Breast (tissue), 4 donors: ENCODE data around the gene LMO4.

DNA sequence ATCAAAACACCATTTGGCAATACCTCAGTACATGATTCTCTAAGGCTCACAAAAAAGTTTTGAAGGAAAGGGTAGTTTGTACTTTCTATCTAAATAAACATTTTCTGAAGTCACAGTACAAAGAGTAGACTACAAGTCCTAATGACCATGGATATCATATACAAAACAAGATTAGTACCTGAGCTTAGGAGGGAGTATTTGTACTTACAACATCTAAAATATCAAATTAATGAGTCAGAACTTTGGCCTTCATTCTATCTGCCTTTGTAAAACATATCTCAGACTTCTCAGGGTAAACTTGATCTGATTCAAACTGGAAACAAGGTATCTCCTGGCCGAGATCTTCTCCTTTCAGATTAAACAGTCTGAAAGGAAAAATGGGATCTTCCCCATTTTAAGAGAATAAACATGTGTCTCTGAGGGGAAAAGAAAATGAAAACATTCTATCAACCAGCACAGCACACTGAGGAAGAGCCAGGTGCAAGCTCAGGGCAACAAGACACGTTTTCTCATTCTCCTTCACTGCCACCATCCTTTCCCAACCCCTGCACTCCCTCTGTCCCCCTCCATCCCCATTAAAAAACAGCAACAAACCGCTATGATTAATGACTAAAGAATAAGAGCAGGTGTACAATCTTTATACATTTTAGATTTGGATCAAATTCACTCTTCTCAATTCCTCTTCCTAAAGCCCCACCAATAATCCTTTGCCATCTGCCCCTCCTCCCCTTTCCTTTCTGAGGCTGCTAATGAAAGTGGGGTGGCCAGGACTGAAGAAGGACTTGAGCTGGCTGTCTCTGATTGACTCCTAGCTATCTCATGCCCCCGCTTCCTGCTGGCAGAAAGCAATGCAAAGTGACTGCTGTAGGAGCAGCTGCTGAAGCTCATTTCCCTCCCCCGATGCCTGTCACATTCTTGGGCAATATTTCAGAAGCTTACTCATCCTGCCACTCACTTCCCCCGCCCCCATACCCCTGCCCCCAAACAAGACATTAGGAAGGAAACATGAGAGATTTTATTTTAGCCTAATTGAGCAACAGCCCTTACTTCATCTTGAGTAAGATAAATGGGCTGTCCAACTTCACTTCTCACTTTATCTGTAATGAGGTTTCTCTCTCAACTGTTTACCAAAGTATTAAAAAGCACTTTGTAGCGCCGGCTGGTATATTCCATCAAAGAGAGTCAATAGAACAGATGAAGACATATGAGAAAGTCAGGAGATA, 69.6 kb downstream of the SH3GLB1 start:
- PRO-cap, 3 experiments = no peak in any of the 3 experiments
- RRBS = no CpG with 5 or more reads among the region's 8 CpGs

DNA sequence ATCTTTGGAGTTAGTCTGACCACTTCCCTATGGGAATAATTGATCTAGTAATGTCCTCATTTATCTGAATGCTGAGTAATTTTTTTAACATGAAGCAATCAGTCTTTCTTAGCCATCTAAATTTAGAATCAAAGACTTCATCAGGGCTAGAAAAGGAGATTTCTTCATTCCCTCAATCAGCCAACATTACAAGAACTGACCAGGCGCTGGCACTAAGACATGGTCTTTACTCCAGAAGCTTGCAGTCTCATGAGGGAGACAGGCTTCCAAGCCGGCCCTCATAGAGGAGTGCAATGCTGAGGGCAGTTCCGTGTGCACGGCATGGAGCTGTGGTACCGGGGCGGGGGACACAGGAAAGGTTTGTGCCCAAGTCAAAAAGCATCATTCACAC, 84.5 kb downstream of the SH3GLB1 start:
- PRO-cap, 3 experiments = no peak in any of the 3 experiments
- RRBS = 11% methylated on average over 4 of the region's 6 CpGs

DNA sequence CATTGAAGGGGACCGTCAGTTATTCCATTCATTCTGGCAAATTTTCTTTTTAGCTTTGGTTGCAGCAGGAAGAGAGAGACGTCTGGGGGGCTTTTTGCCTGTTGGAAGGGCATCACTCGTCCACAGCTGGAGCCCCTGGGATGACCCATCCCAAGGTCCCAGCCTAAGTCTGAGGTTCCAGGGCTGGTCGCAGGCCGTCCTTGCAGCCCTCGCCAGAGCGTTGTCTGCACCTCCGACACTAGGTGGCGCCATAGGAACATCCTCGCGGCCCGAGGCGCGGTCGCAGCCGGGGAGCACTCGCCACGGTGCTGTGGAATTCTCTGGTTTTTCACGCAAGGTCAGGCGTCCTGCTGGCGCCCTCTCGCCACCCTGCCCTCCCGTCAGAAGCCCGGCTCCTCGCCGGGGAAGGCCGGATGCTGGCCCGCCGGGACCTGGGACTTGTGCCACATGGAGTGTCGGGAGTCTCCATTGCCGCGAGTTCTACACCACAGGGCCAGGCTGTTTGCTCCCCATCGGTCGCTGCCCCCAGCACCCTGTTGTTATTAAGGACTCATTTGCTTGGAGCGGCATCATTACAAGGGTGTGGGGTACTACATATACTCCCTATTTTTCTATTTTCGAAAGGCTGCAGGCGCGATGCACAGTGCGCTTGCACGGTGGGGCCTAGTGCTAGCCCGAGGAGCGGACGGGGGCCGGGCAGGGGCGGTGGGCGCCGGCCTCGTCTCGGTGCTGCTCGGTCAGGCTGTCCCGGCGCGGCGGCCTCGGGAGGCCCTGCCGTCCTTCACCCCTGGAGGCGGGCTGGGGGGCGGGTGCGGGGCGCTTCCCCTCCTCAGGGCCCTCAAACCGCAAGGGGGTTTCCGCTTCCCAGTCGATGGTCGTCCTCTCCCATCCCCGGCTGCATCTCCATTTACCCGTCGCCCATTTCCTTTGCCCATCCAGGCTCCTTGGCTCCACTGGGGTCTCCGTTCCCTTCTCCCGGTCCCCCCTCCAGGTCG, 196.7 kb upstream of the LMO4 start:
- PRO-cap, 3 experiments = peak in 2 of 3 experiments; most common plus-strand start position 272 of the sequence (in 1)
- RRBS = 12% methylated on average over 16 of the region's 70 CpGs

GRCh38 chr1:87200727-87201437, 127.8 kb upstream of the LMO4 start:
- PRO-cap, 3 experiments = no peak in any of the 3 experiments
- RRBS = no CpG with 5 or more reads among the region's 9 CpGs

DNA sequence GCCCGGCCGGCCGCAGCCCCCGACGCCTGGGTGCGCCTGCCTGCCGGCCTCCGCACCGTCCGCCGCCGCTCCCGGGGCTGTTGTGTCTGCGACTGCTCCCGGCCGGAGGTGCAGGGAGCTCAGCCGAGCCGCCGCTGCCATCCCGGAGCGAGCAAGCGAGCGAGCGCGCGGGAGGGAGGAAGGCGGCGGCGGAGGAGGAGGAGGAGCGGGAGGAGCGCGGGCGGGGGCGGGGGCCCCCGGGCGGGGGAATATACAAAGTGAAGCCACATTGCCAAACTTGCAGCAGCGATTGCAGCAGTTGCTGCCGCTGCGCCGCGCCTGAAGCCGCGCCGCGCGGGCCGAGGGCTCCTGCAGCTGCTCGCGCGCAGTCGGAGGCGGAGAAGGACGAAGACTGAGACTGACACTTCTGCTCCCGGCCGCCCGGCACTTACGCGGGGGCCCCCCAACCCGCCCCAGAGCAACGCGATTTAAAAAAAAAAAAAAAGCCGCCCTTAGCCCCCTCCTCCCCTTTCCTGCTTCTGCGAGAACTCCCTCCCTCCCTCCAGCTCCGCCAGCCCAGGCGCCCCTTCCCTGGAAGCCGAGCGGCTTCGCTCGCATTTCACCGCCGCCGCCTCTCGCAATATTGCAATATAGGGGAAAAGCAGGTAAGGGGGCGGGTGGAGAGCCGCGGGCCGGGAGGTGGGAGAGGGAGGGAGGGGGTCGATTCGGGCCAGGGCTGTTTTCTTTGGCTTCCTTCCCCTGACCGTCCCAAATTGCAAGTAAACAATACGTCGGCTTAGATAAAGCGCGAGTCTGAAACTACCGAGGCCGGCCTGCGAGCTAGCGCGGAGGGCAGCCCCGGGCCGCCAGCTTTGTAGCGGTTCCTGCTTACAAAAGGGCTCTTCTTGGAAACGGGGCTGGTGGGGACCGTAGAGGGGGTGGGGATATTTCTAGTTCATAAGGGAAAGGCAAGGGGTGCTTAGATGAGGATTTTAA, at the start of gene LMO4:
Gene LMO4 (plus strand): TSS at position 280 of the 975 bp plus-strand sequence.
- PRO-cap, 3 experiments = peak in 3 of 3 experiments; most common plus-strand start position 282 of the sequence (in 2); most common minus-strand start position 154 of the sequence (in 1)
- RRBS = under 1% methylated on average over 22 of the region's 94 CpGs

DNA sequence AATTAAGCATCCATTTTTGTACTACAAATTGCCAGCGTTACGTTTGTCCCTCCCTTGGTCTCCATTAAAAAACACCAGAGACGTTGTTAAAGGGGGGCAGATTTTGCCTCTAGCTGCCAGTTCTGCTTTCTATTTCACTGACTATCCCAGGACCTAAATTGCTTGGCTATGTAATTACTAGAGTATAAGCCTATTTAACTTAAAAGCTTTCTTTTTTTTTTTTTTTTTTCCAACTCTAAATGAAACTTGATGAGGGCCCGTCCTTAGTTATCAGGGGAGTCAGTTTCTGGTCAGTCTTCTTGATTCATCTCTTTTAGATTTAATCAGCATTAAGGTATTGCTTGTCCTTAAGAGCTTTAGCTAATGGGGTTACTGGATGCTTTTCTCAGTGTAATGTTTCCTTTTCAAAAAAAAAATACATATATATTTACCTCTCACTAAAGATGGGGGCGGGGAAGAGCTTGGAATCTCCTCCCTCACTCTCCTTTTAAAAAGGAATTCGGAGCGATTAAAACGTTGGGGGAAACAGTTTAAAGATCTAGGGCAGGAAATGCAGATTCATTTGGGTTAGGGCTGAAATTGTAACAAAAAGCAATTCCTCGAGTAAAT, 1.2 kb downstream of the LMO4 start:
- PRO-cap, 3 experiments = no peak in any of the 3 experiments
- RRBS = no CpG with 5 or more reads among the region's 9 CpGs

DNA sequence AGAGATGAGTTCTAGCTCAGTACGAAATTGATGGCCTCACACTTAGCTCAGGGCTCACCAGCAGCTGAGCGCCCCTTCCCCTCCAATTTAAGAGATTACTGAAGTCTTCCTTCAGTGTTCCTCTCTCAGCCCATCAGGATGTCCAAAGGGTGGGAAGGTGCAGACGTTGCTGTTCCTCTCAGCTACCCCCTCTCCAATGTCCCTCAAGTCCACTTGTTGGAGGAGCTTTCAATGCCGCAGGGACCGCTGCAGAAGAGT, 5.5 kb downstream of the LMO4 start:
- PRO-cap, 3 experiments = no peak in any of the 3 experiments
- RRBS = no CpG with 5 or more reads among the region's 5 CpGs

- PRO-cap, 3 experiments = no peak in any of the 3 experiments
- RRBS = no CpG with 5 or more reads among the region's 2 CpGs
Observed at GRCh38 chr1:88311901-88312481, 372.1 kb upstream of the PKN2 start.

DNA sequence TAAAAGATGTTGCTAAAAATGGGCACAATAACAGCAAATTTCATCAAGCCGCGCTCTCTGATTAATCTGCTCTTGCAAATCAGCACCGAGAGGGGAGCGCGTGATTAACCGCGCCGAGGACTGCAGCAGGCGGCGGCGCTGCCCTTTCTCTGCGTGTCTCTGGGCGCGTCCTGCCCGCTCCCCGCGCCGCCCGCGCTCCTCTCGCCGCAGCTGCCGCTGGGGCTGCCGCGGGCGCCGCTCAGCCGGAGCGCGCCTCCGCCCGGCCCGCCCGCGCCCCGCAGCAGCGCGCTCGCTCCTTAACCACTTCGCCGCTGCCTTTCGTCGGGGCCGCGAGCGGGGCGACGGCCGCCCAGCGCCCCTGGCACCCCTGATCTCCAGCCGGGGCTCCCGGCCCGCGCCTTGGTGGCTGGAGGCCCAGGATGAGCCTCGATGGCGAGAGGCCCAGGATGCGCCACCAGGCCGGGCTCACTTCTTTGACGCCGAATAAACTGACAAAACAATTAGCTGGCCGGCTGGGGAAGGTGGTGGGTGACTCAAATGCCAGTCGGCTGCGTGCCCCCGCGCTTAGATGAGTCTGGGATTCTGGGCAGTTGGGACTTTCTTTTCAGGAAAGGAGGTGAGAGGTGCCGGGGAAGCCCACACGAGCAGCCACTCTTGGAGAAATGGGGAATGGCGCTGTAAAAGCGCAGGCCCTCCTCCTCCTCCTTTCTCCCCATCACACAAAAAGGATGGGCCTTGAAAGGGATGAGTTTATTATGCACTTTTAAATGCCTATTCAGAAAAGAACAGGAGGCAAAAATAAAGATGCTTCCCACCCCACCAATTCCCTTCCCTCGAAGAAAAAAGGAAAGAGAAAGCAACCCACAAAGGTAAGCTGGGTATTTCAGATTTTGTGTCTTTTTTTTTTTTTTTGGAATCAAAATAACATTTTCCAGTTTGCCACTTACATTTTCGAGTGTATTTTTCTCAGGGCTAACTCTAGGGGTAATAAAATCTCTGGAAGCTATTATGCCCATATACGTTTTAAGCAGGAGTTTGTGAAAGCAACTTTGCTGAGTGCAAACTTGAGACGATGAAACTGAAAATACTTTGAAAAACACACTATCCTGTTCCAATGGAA, 221.2 kb upstream of the PKN2 start:
- PRO-cap, 3 experiments = peak in 1 of 3 experiments; most common plus-strand start position 104 of the sequence (in 1)
- RRBS = 8% methylated on average over 9 of the region's 73 CpGs

DNA sequence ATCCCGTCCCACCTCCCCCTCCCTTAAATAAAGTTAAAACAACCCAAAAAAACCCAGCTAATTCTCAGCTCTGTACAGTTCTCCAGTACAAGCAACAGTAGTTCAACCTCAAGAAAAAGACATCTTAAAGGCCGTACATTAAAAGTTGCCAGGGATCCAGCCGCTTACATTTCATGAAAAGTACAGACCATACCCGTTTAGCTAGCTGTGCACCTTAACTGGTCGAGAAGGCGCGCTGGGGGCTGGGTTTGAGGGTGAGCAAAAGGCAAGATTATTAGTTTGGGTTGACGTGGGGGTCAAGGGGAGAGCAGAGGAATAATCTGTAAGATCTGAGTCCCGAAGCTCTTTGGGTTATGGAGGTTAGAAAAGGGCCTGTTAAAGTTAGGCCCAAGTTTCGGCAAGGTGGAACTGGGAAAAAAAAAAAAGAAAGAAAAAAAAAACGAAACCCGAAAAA, 574 bp upstream of the PKN2 start:
- PRO-cap, 3 experiments = no peak in any of the 3 experiments
- RRBS = no CpG with 5 or more reads among the region's 12 CpGs

DNA sequence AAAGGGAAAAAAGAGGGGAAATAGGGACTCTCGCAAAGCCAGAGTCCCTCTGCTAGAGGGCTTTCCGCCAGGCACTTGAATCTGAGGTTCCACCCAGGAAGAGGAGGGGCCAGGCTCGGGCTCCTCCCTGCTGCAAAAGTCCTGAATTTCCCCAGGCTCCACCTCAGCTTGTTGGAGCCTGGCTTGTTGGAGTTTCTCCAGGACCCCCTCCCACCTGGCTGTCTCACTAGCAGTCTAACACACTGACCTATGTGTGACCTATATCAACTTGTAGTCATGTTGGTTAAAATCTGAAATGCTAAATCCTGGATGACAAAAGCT, 25.5 kb downstream of the GBP2 start:
- PRO-cap, 3 experiments = no peak in any of the 3 experiments
- RRBS = no CpG with 5 or more reads among the region's 3 CpGs

- PRO-cap, 3 experiments = no peak in any of the 3 experiments
- RRBS = no CpG with 5 or more reads among the region's 6 CpGs
Observed at GRCh38 chr1:89112438-89113272, 13.3 kb downstream of the GBP2 start.

- PRO-cap, 3 experiments = no peak in any of the 3 experiments
- RRBS = no CpG with 5 or more reads among the region's 5 CpGs
Observed at GRCh38 chr1:89113841-89114422, 12.0 kb downstream of the GBP2 start.

DNA sequence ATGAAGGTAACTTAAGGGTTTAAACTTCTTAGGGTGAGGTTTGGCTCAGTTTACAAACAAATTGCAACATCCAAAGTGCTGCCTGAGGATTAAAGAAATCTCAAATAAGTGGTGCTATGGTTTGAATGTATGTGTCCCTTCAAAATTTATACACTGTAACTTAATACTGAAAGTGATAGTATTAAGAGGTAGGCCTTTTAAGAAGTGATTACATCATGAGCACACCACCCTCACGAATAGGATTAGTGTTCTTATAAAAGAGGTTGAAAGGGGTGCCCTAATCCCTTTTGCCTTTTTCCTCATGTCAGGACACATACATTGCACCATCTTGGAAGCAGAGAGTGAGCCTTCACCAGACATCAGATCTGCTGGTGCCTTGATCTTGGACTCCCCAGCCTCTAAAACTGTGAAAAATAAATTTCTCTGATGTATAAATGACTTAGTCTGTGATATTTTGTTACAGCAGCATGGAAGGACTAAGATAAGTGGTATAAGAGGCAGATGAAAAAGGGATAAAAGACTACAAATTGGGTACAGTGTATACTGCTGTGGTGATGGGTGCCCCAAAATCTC, 6.6 kb upstream of the GBP5 start:
- PRO-cap, 3 experiments = no peak in any of the 3 experiments
- RRBS = no CpG with 5 or more reads among the region's 1 CpG

DNA sequence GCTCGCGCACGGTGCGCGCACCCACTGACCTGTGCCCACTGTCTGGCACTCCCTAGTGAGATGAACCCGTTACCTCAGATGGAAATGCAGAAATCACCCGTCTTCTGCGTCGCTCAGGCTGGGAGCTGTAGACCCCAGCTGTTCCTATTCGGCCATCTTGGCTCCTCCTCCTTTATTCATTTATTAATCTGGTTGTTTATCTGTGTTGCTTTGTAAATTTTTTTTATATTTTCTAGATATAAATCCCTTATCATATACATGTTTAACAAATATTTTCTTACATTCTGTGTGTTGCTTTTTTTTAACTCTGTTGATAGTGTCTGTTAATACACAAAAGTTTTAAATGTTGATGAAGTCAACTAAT, 54.6 kb downstream of the GBP6 start:
- PRO-cap, 3 experiments = no peak in any of the 3 experiments
- RRBS = no CpG with 5 or more reads among the region's 10 CpGs

DNA sequence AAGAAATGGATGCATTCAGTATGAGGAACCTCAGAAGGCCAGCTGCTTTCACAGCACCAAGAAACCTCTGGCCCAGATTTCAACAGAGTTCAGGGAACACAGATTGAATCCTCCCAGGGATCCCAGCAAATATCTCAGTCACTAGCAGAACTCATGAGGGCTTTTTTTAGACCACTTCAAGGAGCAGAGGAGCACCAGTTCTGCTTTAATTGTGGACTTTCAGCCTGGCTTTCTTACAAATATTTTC, 6.5 kb upstream of the LRRC8B start:
- PRO-cap, 3 experiments = no peak in any of the 3 experiments

GRCh38 chr1:89545211-89546083, 20.8 kb downstream of the LRRC8B start:
- PRO-cap, 3 experiments = no peak in any of the 3 experiments
- RRBS = no CpG with 5 or more reads among the region's 6 CpGs

- PRO-cap, 3 experiments = no peak in any of the 3 experiments
- RRBS = no CpG with 5 or more reads among the region's 8 CpGs
Observed at GRCh38 chr1:89566449-89567419, 42.1 kb downstream of the LRRC8B start.

GRCh38 chr1:89692683-89693275, 59.9 kb downstream of the LRRC8C start:
- PRO-cap, 3 experiments = no peak in any of the 3 experiments
- RRBS = no CpG with 5 or more reads among the region's 4 CpGs

GRCh38 chr1:89844728-89845281, 24.0 kb downstream of the LRRC8D start:
- PRO-cap, 3 experiments = no peak in any of the 3 experiments
- RRBS = no CpG with 5 or more reads among the region's 6 CpGs